SP-49 (cell line): ENCODE data around the gene CNKSR3.

DNA sequence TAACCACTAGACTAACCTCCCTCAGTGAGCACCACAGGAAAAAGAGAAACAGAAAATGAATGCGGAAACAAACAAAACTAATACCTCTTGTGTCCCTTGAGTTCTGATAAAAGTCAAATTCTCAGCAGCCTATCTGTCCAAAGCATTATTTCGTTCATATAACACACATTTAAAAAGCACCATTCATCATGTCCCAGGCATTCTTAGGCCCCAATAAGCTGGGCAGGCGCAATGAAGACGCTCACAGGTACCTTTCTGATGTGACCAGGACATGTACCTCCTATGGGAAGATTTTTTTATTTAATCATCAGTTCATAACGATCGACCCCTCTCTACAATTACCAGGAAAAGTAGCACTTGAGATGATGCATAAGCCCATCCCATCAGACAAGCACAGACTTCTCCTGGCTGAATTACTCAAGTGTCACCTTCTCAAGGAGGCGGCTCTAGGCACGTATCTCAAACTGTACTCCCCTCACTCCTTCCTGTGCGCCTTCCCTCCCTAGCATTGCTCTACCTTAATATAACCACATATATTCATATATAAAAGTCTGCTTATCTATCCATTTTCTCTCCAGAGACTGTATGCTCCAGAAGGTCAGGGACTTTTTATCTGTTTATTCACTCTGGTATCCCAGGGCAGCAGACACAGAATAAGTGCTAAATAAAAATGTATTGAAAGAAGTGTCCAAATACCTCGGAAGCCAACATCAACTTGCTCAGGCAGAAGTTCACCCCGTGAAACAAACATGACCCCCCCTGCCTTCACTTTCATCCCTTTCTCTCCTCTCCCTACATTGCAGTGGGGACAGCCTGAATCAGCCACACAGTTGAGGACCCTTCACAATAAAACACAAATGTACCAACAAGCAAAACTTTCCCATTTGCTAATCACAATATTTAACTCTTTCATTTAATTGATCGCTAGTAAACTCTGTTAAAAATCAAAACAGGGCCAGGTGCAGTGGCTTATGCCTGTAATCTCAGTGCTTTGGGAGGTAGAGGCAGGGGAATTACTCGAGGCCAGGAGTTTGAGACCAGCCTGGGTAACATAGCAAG, 71.5 kb downstream of the CNKSR3 start:
- PRO-cap = no peak

DNA sequence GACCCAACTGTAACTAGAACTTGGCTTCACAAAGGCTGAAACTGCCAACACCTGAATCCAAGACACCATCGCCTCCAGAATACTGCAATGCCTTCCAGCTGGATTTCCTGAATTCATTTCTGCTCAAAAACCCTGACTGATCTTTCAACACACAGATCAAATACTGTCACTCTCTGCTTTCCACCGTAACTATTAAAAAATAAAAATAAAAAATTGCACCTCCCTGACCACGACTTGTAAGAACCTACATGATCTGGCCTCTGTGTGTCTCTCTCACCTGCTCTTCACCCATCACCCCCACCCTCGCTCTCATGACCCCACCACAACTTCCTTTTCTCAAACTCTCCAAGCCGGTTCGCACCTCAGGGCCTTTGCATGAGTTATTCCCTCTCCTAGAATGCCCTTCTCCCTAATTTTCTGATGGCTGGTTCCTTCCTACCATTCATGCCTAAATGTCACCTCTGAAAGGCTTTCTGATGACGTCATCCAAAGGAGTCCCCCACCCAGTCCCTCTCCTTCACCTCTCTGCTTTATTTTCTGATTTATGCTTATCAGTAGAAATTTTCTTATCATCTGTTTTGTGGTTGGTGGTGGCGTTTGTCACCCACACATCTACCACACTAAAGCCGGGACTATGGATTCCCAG, 9.2 kb downstream of the CNKSR3 start:
- PRO-cap = no peak

DNA sequence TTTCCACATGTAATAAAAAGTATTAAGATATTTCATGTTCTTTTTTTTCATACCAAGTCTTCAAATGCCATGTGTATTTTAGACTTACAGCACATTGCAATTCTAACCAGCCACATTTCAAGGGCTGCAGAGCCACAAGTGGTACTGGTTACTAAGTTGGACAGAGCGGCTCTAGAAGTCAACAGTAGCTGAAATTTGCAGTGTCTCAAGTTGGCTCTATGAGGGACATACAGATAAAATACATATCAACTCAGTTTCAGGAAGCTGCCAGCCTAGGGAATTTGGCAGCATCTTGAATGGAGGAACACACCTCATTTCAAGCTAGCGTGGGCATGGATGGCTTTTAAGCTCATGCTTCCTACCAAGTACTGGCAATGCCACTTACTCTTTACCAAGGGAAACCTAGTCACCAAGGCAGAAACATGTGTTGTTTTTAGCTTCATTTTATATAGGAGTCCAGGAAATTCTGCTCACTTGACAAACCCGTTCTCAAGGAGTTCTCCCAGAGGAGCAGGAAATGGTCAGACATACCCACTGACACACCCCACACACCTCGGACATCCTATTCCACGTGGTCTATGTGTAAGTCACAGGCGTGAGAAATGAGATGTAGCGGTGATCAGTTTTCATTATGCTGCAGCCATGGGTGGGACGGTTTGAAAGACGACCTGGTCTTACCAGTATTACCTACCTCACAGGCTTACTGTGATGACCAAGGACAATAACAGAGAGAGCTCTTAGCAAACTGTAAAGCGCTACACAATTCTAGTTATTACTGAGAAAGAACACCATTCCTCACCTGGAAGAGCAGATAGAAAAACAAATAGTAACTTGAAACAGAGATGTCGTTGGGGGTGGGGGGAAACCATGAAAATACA, 2.0 kb downstream of the CNKSR3 start:
- PRO-cap = no peak

- PRO-cap = no peak
These were observed 584 bp downstream of the CNKSR3 start for GRCh38 chr6:154509716-154510485.

DNA sequence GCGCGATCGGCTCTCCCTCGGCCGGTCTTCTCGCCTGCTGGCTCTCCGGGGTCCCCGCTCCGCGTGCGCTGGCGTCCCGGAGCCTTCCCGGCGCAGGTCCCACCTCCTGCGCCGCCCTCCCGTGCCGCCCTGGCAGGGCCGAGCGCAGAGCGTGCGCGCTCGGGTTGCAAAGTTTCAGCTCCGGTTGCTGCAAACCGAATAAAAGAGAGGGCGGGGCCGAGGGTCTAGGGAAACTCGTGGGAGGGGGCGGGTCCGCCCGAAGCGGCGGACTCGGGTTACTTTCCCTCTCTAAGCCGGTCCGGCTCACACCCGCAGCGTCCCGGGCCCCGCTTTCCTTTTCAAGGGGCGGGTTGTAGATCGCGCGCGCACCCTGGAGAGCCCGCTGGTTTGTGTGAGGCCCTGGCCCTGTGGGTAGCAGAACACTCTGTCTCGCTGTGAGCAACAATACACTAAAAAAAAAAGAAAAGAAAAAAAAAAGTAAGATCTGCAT, at the start of gene CNKSR3:
Gene CNKSR3, minus strand, starts transcription at position 200 of the 490 bp plus-strand sequence.
- PRO-cap = no peak

GRCh38 chr6:154566943-154567528, 56.6 kb upstream of the CNKSR3 start:
- PRO-cap = no peak

- PRO-cap = no peak
These were observed 79.4 kb upstream of the SCAF8 start for GRCh38 chr6:154653734-154654233.

DNA sequence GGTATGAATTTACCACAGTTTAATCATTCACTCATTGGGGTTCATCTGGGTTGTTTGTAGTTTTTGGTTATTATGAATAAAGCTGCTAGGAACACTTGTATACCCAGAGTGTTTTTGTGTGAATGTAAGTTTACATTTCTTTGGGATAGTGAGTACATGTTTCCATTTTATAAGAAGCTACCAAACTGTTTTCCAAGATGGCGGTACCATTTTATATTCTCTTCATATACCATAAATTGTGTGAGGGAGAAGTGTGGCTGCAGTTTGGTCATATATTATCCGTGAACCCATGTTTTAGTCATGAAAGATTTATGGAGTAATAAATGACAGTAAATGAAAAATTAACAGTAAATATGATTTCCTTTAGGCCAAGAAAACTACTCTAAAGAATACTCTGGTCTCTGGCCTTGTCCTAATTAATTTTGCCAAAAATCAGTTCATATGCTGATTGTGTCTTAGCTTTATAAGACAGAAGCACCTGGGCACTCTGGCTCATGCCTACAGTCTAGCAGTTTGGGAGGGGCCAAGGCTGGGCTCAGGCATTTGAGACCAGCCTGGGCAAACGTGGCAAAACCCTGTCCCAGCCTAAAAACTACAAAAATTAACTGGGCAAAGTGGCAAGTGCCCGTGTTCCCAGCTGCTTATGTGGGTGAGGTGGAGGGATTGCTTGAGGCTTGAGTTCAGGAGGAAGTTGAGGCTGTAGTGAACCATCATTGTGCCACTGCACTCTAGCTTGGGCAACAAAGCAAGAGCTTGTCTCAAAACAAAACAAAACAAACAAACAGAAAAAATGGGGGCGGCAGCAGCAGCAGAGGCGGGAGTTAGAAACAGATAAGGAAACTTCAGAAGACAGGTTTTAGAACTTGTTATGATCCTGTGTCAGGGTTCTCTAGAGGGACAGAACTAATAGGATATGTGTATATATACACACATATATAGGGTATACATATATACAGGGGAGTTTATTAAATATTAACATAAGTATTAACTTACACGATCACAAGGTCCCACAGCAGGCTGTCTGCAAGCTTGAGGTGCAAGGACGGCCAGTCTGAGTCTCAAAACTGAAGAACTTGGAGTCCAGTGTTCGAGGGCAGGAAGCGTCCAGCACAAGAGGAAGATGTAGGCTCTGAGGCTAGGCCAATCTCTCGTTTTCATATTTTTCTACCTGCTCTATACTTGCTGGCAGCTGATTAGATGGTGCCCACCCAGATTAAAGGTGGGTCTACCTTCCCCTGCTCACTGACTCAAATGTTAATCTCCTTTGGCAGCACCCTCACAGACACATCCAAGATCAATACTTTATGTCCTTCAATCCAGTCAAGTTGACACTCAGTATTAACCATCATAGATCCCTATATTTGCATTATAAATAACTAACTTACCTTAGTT, 48.9 kb downstream of the SCAF8 start:
- PRO-cap = no peak

DNA sequence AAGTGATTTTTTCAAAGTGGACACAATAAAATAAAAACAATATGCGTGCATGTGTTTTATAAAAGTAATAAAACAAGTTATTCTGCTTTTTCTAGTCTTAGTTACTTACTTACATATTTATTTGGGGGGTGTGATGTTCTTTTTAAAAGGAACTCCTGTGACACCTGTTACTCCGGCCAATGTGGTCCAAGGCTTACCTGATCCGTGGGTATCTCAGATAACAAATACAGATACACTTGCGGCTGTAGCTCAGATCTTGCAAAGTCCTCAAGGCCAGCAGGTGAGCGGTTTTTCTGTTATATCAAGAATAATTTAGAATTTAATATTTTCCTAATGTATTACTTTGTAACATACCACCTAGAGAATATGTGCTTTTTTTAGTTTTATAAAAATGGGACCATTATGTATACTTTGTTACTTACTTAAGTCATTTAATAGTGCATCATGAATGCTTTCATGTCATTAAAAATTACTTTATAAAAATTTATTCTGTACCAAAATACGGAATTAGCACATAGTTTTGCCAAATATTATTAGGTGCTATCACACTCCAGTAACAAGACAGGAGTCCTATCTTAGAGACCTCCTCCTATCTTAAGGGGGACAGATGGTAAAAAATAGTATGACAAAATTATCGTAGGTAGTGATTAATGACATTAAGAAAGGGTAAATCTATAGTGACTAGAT, 61.8 kb downstream of the SCAF8 start:
- PRO-cap = no peak

GRCh38 chr6:154872283-154872785, 122.8 kb upstream of the TIAM2 start:
- PRO-cap = no peak

- PRO-cap = no peak
These were observed 133.3 kb downstream of the TIAM2 start for GRCh38 chr6:155128405-155128922.

GRCh38 chr6:155248301-155248742, 15.5 kb upstream of the CLDN20 start:
- PRO-cap = no peak

- PRO-cap = no peak
These were observed 9.7 kb upstream of the CLDN20 start for GRCh38 chr6:155254045-155254483.

DNA sequence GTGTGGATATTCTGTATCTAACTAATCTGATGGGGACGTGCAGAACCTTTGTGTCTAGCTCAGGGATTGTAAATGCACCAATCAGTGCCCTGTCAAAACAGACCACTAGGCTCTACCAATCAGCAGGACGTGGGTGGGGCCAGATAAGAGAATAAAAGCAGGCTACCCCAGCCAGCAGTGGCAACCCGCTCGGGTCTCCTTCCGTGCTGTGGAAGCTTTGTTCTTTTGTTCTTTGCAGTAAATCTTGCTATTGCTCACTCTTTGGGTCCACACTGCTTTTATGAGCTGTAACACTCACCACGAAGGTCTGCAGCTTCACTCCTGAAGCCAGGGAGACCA, 49.6 kb upstream of the TFB1M start:
- PRO-cap = no peak

GRCh38 chr6:155493487-155494021, 37.9 kb upstream of the NOX3 start:
- PRO-cap = no peak

DNA sequence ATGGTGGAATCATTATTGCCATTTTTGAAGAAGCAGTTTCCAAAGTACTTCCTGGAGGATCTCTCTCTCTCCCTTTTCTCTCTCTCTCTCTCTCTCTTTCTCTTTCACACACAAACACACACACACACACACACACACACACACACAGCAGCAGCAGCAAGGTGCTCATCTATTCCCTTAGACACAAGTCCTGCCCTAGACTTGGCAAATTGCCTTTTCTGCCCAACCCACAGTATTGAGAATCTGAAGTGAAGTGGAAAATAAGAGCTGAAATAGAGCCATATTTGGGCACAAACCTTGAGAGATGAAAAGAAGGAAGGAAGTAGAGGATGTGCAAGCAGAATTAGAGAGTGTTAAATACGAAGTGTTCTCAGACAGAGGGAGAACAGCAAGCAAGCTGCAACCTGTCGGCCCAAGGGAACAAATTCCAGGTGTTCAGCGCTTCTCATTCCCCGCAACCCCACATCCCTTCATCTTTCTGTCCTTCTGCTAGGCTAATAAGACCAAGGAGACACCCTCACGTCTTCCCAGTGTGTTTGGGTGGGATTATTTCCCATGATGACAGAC, 557.5 kb upstream of the NOX3 start:
- PRO-cap = no peak

- PRO-cap = no peak
These were observed 89.6 kb upstream of the ARID1B start for GRCh38 chr6:156687626-156688019.

- PRO-cap = no peak
These were observed 58.1 kb upstream of the ARID1B start for GRCh38 chr6:156719111-156719430.

DNA sequence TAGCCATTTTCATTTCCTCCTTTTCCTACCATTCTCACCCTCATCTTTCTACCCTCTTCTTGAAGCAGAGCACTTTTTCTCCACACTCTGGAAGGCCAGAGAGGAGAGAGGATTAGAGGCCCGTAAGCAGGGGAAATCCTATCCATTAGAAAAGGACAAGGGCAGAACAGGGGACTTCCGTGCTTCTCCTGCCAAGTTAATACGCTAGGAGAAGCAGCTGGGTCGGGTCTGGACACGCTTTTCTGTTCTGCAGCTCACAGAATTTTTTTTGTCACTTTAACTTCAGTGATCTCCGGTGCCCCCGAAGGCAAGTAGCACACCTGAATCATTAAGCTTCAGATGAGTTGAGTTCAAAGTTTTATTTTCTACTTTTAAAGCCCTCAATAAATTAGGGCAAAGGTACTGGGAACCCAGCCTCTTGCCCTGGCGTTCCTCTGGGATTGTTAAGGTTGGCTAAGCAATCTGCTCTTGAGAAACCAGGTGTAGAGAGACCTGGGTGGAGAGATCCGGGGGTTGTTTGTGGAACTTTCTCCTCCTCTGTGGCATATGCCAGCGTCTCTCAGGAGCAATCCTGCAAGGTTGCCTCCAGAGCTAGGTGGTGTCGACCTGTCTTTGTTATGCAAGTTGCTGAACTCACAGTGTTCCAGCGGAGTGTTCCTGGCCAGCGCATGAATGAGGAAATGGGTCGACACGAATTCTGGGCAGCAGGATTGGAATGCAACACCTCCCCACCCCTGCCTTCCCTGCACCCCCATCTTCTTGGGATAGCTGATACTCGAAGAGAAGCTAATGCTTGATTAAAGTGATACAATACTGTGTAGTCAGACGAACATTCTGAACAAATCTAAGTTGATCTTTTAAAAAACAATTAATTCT, 56.0 kb upstream of the ARID1B start:
- PRO-cap = no peak

DNA sequence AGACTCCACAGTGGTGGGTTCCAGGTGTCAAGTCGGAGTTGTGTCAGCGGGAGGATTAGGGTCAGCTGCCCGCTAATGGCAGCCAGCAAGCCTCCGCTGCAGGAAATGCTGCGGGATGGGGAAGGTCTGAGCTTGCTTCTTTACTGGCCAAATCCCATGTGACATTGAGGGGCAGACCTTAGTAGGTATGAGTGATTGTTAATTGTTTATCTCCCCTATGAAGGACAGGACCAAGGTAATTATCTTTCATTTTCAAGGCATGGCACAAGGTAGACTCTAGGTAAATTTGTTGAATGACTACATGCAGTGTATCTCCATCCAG, 3.6 kb upstream of the ARID1B start:
- PRO-cap = no peak